ENCODE measurements around the genes KLHDC7A and PAX7.

DNA sequence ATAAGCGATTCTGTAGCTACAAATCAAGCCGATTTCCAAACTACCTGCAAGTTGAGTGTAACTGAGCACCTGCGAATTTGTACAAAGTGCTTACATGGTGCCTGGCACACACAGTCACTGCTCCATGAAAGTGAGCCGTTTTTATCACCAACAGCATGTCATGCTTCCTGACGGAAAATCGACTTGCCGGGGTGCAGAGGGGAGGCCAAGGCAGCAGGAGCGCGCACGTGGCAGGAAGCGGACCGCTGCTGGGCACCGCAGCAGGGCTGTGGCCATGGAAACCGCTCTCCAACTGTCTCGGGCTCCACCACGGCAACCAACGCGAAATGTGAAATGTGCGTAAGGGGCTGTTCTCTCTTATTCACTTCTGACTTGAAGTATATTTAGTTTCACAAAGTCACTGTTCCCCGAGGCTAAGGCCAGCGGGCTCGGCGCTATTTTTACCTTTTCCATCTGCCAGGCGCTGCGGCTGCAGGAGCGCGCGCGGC lies 19.9 kb downstream of the RCC2 start:
- PRO-cap = no peak

DNA sequence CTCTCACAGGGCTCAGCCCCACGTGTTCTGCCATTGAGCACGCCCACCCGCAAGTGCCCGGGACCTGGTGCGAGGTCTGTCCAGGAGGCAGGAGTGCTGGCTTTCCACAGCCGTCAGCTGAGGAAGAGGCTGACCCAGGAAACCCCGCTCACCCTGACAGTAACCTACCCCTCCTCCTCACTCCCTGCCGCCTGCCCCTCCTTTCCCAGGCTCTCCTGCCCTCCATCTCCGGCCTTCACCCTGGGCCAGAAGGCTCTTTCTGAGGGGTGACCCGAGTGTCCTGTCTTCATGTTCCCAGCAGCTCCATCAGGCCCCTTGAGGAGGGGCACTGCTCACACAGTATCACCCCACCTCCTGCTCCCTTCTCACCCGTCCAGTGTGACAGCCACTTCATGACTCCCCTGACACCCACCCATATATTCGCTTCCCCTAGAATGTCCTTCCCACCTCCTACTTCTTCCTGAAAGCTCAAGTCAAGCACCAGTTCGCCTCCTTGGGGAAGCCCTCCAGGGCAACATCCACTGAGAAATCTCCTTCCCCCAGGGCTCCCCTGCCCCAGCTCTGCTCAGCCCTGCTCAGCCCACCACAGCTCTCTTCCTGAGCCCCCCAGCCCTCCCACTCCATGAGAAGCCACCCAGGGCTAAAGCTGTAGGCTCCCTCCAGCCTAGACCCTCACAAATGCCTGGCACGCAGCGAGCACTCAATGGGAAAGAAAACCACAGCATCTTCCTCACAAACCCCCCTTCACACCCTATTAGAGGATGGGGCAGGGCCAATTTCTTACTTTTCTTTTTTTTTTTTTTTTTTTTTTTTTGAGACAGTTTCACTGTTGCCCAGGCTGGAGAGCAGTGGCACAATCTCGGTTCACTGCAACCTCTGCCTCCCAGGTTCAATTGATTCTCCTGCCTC lies 13.3 kb downstream of the RCC2 start:
- PRO-cap = no peak

DNA sequence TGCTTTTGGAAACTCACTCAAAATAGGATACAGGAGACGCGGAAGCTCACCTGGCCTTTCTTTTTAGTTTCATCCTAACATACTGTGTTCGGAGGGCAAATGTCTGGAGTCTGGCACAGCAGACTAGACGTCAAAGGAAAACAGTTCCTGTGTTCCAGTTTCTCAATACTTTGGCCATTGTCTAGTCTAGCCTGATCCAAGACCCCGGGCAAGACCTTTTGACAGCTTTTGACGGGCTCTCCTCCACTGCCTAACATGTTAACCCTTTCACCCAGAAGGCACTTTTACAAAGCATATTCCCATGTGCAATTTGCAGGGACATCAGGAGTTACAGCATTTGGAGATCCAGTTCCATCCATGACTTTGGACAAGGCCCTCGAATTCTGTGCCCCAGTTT lies 2.7 kb downstream of the RCC2 start:
- PRO-cap = no peak

GRCh38 chr1:17553795-17554410 lies 14.4 kb downstream of the ARHGEF10L start:
- PRO-cap = no peak

GRCh38 chr1:17576008-17576610 lies 36.6 kb downstream of the ARHGEF10L start:
- PRO-cap = no peak

DNA sequence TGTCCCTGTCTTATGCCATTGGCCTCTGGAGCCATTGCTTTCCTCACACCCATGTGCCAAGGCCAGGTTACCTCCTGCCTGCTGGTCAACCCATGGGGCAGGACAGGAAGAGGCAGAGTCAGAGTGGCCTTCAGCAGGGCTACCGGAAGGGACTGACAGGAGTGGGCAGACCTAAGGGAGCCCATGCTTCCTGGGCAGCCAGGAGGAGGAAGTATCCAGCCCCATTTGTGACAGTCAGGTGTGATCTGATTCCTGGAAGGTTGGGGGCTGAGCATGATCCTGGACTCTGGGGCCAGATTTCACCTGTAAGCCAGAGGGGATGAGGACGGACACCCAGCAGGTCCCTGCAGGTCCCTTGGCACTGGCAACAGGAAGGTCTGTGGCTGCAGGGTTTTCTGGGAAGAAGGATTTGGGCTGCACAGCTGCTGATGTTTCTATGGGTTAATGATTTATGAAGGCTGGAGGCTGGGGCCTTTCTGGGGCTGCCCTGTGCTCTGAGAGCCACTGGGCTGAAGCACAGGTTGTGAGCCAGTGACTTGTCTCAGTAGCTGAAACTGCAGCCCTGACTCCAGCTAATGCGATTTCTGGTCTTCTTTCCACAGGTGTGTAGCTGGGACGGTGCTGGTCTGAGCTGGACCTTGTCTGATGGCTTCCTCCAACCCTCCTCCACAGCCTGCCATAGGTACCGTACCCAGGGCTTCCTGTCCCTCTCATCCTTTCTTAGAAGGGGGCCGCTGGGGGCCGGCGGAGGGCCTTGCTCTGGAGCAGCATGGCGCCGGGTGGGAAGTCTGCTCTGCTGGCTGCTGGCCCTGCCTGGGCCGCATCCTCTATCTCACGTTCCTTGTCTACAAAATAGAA lies 40.7 kb downstream of the ARHGEF10L start:
- PRO-cap = unidirectional peak, plus-strand start at position 531 of the sequence

- PRO-cap = no peak
Observed at GRCh38 chr1:17584082-17584839, 44.8 kb downstream of the ARHGEF10L start.

DNA sequence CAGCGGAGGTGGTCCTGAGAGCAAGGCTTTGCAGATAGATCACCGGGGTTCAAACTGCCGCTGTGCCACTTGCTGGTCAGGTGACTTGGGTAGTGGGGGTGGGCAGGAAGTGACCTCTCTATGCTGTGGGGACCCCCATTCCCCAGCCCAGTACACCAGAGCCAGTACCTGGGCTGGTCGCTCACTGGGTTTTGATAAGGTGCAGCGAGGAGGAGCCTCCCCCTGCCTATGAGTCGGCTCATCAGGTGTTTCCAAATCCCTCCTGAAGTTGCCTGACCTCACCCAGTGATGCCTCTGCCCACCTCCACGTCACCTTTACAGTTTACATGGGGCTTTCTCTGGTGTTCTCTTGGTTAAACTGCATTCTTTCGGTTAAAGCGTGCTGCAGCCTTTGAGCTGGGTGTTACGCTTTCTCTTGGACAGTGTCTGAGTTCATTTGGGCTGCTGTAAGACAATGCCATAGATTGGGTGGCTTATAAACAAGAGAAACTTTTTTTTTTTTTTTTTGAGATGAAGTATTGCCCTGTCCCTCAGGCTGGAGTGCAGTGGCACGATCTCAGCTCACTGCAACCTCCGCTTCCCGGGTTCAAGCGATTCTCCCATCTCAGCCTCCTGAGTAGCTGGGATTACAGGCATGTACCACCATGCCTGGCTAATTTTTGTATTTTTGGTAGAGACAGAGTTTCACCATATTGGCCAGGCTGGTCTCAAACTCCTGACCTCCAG lies 58.3 kb downstream of the ARHGEF10L start:
- PRO-cap = no peak

GRCh38 chr1:17609377-17609931 lies 70.0 kb downstream of the ARHGEF10L start:
- PRO-cap = no peak

- PRO-cap = no peak
Observed at GRCh38 chr1:17624715-17625546, 85.4 kb downstream of the ARHGEF10L start.

DNA sequence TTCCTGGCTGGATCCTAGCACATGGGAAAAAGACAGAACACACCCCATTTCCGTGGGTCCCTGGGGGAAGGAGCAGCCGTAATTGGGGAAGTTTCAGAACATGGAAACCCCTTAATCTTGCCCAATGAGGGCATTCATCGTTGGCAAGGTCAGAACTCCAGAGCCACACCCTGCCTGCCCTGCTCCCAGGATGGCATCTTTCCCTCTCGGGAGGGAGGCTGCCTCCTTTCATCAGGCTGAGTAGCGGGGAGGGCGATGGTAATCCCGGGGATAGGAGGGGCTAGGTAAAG lies 491 bp upstream of the IGSF21 start:
- PRO-cap = no peak

- PRO-cap = no peak
Observed at GRCh38 chr1:18132652-18133089, 25.1 kb downstream of the IGSF21 start.

GRCh38 chr1:18462993-18463670 lies 17.6 kb upstream of the KLHDC7A start:
- PRO-cap = no peak

DNA sequence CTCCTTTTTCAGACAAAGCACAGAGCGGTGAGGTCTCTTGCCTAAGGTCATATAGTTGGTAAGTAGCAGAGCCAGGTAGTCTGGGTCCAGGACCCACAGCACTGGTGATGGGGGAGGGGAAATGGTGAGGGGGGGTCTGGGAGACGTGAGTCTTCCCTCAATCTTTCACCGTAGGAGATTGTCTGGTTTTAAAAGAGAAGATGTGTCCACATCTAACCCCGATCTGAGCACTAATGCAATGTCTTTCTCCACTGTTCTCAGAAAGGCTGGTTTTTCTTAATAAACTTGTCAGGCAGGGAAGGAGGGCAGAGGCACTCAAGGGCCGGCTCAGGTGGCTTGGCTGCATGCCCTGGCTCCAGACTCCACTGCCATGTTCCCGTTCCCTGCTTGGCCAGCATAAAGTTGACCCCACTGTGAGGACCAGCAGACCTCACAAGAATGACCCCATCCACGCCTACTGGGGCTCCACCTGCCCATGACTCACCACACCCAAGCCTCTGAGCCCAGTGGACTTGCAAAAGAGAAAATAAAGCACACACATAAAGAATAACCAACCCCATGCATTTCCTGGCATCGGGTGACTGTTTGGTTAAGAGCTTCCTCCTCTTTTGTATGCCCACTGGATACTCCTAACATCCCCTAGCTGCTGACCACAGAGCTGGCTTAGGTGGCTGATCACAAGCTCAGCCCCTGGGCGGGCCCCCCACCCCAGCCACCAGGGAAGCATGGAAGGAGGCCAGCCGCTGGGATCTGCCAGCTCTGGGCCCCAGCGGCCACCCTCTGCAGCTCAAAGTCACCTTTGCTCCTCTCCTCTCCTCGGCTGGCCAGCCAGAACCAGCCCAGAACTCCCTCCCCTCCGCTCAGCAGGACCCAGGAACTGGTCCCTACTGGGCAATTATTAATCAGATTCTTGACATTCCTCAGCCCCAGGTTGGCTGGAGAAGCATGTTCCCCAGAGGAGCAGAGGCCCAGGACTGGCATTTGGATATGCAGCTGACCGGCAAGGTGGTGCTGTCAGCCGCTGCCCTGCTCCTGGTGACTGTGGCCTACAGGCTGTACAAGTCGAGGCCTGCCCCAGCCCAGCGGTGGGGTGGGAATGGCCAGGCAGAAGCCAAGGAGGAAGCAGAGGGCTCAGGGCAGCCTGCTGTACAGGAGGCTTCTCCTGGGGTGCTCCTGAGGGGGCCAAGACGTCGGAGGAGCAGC lies at the start of gene KLHDC7A:
Gene KLHDC7A (plus strand): TSS at position 894 of the 1,203 bp plus-strand sequence.
- PRO-cap = no peak

- PRO-cap = no peak
Observed at GRCh38 chr1:18572279-18572517, 58.4 kb upstream of the PAX7 start.

- PRO-cap = no peak
Observed at GRCh38 chr1:18630597-18631821, at the start of gene PAX7. TSS of gene PAX7 (plus strand) at chr1:18630846.

DNA sequence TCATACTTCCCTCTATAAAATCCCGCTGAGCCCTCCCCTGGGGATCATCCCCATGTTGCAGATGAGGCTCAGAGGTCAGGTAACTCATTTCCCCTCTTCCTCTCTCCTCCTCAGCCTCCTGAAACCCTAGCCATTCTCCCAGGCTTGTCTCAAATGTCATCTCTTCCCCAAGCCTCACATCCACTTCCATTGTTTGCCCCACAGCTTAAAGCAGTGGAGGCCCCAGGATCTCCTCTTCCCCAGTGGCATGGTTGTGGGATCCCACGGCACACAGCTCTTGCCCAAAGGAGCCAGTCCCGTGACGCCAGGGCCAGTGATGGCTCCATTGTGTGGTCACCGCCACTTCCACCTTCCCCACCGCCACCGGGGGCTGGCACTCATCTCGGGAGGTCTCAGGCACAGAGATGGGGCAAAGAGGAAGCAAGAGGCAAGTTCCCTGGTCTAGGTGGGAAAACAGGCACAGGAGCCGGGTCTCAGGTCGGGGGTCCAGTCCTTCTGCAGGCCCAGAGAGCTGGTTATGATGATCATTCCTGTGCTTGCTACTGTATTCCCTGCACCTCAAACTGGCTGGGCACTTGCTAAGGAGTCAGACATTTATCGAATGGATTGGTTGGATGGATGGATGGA lies 22.9 kb upstream of the ALDH4A1 start:
- PRO-cap = no peak

GRCh38 chr1:18925996-18927029 lies 24.0 kb upstream of the ALDH4A1 start:
- PRO-cap = no peak

GRCh38 chr1:18935670-18936371 lies 20.7 kb downstream of the IFFO2 start:
- PRO-cap = no peak

DNA sequence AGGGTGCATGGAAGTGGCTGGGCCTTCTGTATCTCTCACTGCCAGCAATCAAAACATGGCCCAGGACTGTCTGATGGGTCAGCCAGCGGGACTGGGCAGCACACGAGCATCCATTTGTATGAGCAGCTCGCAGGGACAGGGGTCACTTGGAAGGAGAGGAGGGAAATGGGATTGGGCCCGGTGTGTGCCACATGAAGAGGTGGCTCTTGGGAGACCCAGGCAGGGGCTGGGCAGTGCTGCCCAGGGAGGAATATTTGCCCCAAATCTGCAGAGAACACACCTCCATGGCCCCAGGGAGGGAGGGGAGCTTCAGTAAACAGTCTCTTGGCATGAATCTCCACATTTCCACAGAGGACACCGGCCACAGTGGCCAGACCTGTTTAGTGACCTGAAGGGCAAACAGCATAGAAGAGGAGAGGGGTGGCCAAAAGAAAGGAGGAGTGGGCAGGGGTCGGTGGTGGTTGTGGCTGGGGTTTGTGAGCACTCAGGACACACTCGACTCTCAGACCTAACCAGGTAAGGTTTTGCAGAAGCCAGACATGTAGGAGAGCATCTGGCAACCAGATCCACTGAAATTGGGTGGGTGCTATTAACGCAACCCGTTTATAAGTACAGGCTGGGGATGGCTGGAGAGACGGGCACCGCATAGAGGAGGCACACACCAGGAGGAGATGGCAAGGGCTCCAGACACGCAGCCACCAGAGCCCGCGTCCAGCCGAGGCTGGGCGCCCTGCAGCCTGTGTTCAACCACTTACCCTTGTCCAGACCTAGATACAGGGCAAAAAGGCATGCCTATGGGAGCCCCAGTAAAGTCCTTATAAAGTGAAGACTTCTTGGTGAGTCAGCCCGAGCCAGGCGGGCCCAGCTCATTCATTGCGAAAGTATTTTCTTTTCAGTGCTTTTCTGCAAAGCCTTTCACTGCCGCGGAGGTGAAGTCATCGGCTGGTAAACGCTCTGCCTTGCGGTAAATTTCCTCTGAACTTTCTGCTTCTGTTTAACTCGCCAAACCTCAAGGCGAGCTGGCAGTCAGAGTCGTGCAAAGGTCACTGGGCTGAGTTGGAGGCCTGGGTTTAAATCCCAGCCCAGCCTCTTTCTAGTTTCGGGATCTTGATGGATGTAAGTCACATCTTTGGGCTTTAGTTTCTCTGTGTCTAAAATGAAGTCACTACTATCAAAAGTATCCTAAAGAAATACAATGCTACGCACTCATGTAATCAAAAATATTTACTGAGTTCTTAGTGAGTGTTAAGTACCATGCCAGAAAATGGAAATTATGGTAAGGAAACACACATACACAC lies 54.3 kb upstream of the IFFO2 start:
- PRO-cap = no peak